Airway epithelial cell (primary cell): Measurements from ENCODE around the gene DLD.

DNA sequence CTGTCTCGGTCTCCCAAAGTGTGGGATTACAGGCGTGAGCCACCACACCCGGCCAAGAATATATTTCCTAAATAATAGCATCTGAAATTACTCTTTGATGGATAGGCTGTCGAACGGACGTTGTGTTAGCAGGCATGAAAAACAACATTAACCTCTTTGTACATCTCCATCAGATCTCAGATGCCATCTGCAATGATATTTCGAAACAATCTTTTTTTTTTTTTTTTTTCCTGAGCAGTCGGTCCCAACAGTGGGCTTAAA, 25.2 kb downstream of the NAMPT start:
- RAMPAGE, long total RNA, result no peak

DNA sequence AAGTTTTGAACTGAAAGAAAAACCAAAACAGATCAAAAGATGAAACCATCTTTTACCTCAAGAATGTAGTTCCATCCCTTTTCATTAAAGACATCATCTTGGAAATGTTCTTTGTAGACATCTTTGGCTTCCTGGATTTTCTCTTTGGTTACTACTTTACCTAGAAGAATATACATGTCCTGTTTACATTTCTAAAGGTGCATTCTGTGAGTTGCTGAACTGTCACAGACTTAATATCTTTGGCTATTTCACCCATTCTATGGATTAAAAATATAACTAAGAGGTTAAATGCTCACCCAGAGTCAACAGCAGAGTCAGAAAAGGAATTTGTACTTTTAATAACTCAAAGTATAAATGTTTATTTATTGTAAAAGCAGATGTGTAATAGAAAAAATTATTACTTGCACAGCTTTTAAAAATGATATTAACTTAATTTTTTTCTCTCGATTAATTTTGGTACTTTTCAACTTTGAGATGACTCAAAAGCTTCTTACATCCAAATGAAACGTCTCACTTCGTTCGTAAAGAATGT, 9.8 kb downstream of the NAMPT start:
- RAMPAGE, long total RNA, result no peak

DNA sequence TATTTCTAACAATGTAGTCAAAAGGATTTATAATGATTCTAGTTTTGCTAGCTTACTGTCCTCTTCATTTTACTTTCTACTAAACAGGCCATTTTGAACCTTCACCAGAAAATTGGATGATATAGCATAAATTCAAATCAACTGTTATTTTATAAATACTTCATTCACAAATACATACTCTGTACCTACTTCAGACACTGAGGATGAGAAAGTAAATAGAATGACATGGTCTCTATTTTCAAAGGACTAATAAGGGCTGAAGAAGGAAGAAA, 5.4 kb downstream of the NAMPT start:
- RAMPAGE, long total RNA, result no peak

- RAMPAGE, long total RNA, result no peak
Measured at GRCh38 chr7:106281773-106282076, 3.1 kb downstream of the NAMPT start.

- RAMPAGE, long total RNA, result no peak
Measured at GRCh38 chr7:106290115-106290897, 5.5 kb upstream of the NAMPT start.

GRCh38 chr7:106326555-106327138, 41.9 kb upstream of the NAMPT start:
- RAMPAGE, long total RNA, result no peak

DNA sequence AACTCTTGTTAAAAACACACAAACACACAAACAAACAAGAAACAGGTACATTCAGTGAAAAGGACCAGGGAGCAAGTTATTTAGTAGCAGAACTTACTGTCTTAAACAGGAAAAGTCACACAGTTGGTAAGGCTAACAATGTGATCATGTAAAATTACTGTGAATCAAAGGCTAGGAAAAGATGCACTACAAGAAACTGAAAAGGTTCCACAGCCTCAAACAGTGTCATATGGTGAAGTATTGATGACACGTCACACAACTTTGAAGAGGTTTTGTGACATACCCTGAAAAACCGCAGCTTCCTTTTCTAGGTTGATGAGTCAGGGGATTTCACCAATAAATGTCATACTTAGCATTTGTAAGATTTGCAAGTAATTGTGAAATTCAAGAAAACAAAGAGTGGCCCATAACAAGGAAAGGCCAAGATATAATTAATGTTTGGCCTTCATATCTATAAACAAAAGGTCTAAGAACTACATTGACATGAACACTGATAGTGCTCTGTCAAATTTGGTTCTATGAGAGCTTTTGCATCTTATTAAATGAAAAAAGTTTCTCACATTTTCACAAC, 61.8 kb upstream of the NAMPT start:
- RAMPAGE, long total RNA, result no peak

- RAMPAGE, long total RNA, result no peak
Measured at GRCh38 chr7:106640650-106640910, 20.4 kb downstream of the CCDC71L start.

DNA sequence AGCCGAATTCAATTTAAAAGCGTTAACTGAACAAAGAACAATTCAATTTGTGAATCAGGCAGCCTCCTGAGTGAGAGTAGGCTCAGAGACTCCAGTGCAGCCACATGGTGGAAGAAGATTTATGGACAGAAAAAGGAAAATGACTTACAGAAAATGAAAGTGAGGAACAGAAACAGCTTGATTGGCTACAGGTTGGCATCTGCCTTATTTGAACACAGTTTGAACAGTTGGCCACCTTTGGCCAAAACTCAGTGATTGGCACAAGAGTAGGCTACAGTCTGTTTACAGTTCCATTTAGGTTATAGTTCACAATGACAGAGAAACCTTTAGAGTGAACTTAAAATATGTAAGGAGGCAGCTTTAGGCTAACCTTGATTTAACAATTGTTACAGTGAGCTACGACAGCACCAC, 86.3 kb upstream of the CCDC71L start:
- RAMPAGE, long total RNA, result no peak

DNA sequence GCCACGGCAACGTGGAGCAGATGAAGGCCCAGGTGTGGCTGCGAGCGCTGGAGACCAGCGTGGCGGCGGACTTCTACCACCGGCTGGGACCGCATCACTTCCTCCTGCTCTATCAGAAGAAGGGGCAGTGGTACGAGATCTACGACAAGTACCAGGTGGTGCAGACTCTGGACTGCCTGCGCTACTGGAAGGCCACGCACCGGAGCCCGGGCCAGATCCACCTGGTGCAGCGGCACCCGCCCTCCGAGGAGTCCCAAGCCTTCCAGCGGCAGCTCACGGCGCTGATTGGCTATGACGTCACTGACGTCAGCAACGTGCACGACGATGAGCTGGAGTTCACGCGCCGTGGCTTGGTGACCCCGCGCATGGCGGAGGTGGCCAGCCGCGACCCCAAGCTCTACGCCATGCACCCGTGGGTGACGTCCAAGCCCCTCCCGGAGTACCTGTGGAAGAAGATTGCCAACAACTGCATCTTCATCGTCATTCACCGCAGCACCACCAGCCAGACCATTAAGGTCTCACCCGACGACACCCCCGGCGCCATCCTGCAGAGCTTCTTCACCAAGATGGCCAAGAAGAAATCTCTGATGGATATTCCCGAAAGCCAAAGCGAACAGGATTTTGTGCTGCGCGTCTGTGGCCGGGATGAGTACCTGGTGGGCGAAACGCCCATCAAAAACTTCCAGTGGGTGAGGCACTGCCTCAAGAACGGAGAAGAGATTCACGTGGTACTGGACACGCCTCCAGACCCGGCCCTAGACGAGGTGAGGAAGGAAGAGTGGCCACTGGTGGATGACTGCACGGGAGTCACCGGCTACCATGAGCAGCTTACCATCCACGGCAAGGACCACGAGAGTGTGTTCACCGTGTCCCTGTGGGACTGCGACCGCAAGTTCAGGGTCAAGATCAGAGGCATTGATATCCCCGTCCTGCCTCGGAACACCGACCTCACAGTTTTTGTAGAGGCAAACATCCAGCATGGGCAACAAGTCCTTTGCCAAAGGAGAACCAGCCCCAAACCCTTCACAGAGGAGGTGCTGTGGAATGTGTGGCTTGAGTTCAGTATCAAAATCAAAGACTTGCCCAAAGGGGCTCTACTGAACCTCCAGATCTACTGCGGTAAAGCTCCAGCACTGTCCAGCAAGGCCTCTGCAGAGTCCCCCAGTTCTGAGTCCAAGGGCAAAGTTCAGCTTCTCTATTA, 3.1 kb downstream of the PIK3CG start:
- RAMPAGE, long total RNA, result no peak

GRCh38 chr7:107045909-107046558, 1.5 kb downstream of the PRKAR2B start:
- RAMPAGE, long total RNA, result no peak

DNA sequence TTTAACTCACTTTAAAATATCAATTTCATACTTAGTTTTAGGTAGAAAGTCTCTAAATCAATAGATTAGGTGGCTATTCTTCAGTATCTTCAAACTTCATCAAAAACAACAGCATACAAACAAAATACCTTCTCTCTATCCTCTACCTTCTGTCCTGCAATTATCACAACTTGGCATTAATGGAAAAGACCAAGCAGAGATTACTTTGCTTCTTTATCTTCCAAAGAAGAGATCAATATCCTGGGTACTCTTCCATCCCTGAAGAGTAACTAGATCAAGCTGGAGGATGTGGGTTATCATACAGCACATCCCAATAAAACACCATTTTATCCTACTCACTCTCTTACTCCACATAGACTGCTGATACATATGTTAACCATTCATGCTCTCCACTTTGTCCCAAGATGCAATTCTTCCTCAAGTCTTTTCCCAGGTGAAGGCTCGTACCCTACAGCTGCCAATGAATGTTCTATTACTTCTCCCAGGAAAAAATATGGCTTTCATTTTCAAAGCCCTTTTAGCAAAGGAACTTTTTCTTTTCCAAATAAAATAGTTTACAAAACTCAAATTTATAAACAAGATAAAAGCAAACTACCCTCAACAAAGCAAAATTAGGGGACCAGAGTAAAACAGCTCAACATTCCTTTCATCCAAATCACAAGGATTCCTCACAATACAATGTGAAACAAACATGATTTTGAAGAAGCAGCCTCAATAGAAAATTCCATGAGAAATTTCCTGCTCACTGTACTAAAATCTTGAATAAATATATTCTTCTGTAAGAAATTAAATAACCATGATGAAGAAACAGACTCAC, 21.4 kb downstream of the GPR22 start:
- RAMPAGE, long total RNA, result no peak

DNA sequence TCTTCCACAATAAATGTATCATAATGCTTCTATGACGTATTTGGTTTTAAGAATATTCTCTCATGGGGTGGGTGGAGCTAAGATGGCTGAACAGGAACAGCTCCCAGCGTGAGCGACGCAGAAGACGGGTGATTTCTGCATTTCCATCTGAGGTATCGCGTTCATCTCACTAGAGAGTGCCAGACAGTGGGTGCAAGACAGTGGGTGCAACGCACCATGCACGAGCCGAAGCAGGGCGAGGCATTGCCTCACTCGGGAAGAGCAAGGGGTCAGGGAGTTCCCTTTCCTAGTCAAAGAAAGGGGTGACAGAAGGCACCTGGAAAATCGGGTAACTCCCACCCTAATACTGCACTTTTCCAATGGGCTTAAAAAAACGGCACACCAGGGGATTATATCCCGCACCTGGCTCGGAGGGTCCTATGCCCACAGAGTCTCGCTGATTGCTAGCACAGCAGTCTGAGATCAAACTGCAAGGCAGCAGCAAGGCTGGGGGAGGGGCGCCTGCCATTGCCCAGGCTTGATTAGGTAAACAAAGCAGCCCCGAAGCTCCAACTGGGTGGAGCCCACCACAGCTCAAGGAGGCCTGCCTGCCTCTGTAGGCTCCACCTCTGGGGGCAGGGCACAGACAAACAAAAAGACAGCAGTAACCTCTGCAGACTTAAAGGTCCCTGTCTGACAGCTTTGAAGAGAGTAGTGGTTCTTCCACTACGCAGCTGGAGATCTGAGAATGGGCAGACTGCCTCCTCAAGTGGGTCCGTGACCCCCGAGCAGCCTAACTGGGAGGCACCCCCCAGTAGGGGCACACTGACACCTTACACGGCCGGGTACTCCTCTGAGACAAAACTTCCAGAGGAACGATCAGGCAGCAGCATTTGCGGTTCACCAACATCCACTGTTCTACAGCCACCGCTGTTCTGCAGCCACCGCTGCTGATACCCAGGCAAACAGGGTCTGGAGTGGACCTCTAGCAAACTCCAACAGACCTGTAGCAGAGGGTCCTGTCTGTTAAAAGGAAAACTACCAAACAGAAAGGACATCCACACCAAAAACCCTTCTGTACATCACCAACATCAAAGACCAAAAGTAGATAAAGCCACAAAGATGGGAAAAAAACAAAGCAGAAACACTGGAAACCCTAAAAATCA, 38.4 kb downstream of the GPR22 start:
- RAMPAGE, long total RNA, result no peak

GRCh38 chr7:107760908-107761496, 17.1 kb downstream of the CBLL1 start:
- RAMPAGE, long total RNA, result no peak

DNA sequence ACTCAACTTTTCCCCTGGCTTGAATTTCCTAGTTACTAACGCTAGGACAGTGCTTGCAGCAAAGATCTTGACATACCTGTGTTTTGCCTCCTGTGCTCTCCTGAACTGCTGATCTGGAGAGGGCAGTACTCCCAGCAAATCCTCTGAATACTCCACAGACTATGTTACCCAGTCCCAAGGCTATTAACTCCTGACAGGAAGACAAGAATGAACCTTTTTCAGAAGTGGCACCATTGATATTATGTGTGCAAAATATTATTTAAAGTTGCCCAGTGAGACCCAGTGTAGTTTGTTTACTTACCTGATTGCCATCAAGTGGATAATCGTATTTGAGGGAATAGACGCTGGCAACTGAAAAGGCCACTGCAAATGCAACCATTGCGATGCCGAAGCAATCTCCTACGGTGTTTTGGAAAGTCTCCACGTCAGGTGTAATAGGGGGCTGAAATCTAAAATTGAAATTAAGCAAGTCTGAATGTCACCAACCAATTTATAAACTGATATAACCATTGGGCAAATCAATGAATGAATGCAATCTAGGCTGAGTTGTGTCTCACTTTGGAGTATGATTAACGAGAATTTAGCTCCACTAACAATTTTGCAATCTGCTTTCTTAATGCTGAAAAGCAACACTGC, 20.0 kb downstream of the SLC26A3 start:
- RAMPAGE, long total RNA, result no peak

DNA sequence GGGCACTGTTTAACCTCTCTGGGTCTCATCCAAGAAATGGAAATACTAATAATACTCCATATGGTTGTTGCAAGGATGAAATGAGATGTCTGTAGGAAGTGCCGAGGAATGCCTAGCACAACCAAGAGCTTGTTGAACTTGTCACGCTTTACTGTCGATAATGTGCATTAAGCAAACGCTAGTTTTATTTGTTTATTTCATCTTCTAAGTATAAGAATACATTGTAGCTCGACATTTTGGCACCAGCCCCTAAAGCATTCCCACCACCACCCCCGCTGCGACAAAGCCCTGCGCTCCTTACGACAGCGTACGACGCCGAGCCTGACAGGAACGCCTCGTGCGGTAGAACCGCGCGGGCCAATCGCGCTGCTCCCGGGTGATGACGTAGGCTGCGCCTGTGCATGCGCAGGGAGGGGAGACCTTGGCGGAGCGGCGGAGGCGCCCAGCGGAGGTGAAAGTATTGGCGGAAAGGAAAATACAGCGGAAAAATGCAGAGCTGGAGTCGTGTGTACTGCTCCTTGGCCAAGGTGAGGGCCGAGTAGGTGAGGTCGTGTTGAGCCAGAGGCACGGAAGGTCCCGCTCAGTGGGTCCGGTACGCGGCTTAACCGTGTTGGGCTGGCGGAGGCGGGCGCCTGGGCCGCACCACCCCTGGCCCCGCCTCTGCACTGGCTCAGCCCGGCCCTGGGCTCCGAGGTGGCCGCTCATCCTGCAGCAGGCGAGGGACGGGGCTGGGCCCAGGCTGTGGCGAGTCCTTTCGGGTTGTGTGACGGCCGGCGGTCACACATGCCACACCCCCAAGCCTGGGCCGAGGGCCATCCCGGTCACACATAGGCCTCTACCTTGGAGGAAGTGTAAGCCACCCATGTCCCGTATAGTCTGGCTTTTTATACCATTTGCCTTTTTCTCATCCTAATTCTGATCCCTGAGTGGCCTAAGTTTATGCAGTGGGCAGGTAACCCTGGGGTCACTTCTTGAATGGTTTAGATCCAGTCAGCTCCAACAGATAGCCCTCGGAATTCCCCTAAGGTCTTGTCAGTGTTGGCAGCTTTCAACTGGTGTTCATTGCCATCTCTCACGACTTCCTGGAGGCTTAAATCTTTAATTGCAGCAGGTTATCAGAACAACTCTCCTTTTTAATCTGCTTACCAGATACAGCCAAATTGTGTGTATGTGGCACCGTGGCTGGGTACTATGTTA, at the start of gene DLD:
Gene DLD (plus strand): TSS at position 421 of the 1,197 bp plus-strand sequence.
- RAMPAGE, long total RNA, result start-site peak on the plus strand centred at position 428 of the sequence, 41 bp wide, 2,286 and 576 reads in 2 replicates

- RAMPAGE, long total RNA, result no peak
Measured at GRCh38 chr7:107931924-107932693, 41.1 kb downstream of the DLD start.

- RAMPAGE, long total RNA, result no peak
Measured at GRCh38 chr7:107938435-107939268, 47.7 kb downstream of the DLD start.

DNA sequence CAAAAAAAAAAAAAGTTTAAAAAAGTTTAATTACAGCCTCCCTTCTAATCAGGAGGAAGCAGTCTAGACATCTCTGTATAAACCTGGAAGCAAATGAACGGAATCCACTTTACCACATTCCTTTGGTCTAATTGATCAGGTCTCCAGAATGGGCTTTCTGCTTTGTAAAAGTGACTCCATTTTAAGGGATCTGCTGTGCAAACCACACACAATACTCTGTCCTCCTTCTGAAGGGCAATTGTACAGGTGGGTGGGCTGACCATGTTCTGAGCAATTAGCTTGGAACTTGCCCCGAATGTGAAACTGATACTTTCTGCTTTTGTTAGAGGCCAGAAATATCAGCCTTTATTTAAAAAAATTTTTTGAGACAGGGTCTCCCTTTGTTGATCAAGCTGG, 2.8 kb downstream of the LAMB1 start:
- RAMPAGE, long total RNA, result no peak

- RAMPAGE, long total RNA, result no peak
Measured at GRCh38 chr7:108037646-108037905, 34.6 kb upstream of the LAMB1 start.